ENCODE results near the gene BCL2L2.

GRCh38 chr14:22566615-22567234 is 22.3 kb downstream of the DAD1 start:
- RRBS = no CpG with 5 or more reads among the region's 3 CpGs

DNA sequence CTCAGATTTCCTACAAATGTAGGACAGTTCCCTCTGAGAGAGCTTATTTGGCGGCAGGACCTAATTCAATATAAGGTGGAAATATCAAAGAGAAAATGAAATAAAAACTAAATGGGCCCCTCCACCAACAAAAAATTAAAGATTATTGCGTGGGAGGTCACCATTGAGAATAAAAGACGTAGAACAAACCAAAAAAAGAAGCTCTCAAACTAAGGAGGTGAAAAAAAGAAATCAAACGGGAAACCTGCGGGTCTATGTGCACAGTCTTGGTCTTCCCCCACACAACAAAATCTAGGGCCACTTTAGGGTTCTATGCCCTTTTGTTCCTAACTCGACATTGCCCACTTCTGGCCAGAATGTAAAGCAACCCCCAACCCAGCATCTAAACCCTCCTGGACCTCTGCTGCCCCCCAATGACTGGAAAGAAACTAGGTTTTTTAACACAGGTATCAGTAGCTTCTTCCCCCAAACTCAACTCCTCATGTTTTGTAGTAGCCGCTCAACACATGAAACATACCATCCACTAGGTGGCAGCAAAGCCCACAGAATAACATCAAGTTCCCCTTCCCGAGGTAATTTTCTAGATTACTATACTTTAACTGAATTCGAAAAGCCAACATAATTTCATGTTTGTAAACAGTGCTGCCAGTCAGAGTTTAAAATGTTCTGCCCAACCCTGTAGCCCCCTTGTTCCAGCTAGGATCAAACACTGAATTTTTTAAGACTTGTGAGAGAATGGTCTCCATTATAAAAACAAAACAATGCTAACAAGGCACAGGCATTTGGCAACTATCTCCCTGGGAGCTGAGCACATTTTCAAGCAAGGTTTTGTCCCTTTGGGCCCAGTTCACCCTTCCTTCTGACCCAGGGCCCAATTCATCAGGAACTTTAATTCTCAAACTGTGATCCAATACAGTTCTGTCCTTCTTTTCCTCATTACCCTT is 18.7 kb downstream of the DAD1 start:
- RRBS = no CpG with 5 or more reads among the region's 9 CpGs

DNA sequence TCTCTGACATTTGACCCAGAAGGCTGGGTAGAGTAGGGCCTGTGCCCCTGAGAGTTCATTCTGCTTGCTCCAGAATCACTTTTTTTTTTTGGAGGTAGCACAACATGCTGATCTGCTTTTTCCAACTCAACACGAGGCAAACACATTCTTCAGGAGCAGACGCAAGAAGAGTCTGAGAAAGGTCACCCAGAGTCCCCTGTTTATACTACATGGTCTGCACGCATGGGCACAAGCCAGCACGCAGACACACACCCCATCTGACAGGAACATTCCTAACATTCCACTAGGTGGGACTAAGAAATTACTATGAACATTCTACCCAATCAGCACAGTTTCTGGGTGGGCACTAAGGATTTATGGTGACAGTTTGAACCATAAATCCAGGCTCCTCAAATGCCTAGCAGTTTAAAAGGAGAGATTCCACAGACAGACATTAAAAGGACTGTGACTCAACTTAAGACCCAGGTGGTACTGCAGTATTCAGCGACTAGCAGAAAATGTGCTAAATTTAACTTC is 16.1 kb downstream of the ABHD4 start:
- RRBS = no CpG with 5 or more reads among the region's 5 CpGs

GRCh38 chr14:22796068-22796506 is 19.1 kb downstream of the SLC7A7 start:
- RRBS = no CpG with 5 or more reads among the region's 4 CpGs

DNA sequence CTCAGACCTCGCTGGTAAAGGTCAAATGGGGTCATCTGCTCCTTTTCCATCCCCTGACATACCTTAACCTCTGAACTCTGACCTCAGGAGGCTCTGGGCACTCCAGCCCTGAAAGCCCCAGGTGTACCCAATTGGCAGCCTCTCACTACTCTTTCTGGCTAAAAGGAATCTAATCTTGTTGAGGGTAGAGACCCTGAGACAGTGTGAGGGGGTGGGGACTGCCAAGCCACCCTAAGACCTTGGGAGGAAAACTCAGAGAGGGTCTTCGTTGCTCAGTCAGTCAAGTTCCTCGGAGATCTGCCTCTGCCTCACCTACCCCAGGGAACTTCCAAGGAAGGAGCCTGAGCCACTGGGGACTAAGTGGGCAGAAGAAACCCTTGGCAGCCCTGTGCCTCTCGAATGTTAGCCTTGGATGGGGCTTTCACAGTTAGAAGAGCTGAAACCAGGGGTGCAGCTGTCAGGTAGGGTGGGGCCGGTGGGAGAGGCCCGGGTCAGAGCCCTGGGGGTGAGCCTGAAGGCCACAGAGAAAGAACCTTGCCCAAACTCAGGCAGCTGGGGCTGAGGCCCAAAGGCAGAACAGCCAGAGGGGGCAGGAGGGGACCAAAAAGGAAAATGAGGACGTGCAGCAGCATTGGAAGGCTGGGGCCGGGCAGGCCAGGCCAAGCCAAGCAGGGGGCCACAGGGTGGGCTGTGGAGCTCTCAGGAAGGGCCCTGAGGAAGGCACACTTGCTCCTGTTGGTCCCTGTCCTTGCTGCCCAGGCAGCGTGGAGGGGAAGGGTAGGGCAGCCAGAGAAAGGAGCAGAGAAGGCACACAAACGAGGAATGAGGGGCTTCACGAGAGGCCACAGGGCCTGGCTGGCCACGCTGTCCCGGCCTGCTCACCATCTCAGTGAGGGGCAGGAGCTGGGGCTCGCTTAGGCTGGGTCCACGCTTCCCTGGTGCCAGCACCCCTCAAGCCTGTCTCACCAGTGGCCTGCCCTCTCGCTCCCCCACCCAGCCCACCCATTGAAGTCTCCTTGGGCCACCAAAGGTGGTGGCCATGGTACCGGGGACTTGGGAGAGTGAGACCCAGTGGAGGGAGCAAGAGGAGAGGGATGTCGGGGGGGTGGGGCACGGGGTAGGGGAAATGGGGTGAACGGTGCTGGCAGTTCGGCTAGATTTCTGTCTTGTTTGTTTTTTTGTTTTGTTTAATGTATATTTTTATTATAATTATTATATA is 10.4 kb downstream of the MMP14 start:
- RRBS = no CpG with 5 or more reads among the region's 21 CpGs

DNA sequence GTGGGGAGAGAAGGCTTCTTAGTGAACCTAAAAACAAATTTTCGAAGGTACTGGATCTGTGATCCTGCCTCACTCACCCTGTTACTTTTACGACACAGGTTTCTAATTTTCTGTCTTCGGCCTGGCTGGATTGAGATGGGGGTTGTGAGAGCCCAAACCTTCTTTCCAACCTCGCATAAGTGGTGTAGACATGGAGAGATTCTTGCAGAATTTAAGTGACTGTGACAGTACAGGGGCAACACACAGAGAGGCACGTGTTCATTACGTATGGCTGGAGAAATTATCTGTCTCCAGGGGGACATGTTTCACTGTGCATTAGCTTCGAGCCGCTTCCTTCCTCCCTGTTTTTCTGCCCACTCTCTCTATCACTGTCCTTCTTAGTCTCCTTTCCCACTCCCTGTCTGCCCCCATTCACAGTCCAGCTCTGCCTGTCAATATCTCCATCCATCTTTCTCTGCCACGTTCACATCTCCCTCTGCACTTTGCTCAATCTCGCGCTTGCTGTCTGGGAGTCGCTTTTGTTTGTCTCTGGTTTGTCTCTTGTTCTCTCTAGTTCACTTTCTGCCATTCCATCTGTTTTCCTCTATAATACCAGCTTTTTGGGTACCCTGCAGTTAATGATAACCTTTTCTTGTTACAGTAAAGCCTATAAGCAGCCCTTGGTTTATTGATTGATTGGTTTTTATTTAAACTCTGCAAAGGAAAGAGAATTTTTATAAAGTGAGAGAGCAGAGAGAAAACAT is 11.5 kb upstream of the C14orf93 start:
- RRBS = no CpG with 5 or more reads among the region's 12 CpGs

- RRBS = no CpG with 5 or more reads among the region's 19 CpGs
Observed at GRCh38 chr14:23067068-23068040, 10.0 kb upstream of the CDH24 start.

DNA sequence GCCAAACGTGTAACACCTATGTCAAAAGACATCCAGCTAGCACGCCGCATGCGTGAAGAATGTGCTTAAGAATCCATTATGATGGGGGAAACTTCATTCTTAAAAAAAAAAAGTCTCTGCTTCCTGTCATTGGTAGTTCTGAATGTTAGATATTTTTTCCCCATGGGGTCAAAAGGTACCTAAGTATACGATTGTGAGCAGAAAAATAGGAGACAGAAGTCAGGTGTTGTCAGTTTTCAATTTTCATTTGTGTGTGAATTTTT is 7.3 kb downstream of the PPP1R3E start:
- RRBS = no CpG with 5 or more reads among the region's 5 CpGs

- RRBS = no CpG with 5 or more reads among the region's 2 CpGs
Observed at GRCh38 chr14:23299222-23299623, 3.4 kb downstream of the PPP1R3E start.

DNA sequence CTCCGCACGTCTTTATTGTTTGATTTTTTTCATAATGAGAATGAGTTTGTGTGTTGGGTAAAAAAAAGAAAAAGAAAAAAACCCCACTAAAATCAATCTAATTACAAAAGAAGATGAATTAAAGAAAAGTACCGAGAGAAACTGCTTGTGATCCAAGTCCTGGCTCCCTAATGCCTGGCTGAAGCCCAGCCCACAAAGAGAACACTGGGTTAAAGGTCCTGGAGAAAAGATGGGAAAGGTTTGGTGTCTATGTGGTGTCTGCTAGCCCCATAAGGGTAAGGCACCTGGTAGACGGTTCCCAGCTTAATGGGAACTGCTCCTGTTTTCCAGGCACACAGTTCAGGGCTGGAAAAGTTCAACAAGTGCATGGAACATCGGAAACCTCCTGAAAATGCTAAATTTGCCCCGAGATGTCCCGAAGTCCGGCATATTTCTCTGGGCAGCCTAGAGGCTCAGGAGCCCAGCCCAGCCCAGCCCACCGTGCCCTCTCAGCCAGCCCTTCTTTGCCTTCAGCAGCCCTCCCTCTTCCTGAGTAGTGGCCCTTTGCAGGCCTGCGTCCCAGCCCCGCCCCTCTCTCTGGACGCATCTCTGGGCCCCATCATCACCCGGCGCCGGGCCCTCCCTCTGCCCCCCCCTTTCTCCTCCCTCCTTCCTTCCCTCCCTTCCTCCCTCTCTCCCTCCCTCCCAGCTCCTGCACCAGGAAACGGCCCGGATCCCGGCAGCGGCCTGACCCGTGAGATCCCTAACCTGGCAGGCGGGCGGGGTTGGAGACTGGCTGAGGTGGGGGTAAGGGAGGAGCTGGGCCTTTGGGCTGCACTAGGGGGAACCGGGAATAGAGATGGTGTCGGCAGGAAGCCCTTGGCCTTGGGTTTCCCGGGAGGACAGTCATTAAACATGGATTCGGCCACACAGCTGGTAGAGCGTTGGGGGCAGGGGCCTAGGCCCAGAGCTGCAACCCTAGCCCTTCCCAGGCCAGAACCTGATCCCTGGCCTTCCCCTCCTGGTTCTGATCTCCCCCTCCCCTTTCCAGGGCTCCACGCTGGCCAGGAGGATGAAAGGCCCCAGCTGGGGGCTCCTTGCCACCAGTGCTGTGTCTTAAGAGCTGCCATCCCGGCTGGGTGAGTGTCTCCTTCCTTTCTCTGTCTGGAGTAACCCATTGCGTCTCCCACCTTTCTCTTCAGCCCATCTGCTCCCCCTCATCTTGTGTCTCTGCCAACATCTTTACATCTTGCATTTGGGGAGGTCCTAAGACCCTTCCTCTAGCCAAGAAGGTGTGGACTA is at the start of gene BCL2L2:
BCL2L2 (plus strand) TSS at position 672 of the 1,281 bp plus-strand sequence.
- RRBS = 4% methylated on average over 4 of the region's 30 CpGs

DNA sequence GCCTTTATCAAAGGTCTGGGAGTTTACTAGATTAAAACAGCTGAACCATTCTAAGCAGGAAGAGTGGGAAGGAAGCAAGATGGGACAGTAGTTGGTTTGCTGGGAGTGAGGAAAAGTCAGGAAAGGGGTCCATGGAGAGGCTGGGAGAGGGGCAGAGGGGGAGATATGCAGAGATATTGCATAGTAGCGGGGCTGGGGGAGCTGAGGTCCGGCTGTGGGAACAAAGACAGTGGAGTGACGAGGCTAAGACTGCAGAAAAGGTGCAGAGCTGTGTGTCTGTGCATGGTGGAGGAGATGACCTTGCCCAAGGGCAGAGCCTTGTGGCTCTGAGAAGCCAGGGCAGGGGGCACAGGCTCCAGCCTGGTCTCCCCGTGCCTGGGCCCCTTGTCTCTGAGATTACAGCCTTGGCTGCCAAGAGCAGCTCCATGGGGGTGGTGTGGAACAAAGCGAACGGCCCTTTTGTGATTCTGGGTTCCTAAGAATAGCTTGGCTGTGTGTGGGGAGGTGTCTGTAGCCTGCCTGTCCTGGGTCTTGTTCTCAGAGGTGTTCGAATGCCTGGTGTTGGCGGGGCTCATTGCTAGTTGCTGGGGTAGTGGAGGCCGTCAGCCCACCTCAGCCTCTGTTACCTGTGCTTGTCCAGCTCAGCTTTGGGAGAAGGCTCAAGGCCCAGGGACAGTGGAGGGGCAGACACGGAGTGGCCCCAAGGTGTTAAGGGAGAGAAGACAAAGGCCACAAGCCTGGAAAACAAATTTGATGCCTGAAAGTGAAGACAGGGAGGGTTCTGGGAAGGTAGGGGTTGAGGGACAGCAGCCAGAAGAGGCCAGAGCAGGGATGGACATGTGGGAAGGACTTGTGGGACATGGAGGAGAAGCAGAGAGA is 7.2 kb upstream of the MYH7 start:
- RRBS = no CpG with 5 or more reads among the region's 10 CpGs

- RRBS = no CpG with 5 or more reads among the region's 5 CpGs
Observed at GRCh38 chr14:23612677-23613032, 23.5 kb upstream of the DHRS2 start.

DNA sequence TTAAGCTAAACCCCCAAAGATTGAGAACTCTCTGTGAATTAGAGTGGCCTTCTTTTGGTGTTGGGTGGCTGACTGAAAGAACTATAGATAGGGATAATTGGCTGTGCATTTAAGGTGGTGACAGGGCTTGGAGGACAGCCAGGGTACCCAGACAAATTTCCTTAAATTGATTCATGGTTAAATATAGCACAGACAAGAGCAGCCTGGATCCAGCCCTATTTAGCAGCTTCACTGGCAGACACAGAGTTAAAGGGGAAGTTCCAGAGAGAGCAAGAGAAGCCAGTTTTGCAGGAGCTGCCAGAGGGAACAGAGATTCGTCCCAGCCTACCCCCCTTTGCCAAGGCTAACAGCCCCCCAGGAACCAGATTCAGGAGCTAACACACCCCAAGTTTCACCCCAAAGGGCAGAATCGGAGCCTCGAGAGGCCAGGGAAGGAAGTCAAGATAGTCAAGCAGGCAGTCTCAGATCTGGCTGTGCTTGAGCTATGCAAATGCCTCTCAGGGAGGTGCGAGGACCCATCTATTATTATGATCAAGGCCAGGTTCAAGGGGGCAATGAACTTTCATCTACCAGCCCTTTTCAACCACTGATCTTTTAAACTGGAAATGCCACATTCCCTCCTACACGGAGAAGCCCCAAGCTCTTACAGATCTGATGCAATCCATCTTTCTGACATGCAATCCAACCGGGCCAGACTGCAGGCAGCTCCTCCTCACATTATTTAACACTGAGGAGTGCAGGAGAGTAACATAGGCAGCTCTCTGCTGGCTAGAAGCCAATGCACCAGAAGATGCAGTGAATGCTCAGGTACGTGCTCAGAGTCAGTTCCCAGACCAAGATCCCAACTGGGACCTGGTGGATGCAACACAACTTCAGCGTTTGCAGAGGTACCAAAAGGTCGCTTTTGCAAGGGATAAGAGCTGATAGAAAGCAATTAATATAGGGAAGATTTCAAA is 58.2 kb downstream of the DHRS2 start:
- RRBS = no CpG with 5 or more reads among the region's 9 CpGs

GRCh38 chr14:23989109-23989530 is 391 bp downstream of the DHRS4L2 start:
- RRBS = no CpG with 5 or more reads among the region's 8 CpGs

DNA sequence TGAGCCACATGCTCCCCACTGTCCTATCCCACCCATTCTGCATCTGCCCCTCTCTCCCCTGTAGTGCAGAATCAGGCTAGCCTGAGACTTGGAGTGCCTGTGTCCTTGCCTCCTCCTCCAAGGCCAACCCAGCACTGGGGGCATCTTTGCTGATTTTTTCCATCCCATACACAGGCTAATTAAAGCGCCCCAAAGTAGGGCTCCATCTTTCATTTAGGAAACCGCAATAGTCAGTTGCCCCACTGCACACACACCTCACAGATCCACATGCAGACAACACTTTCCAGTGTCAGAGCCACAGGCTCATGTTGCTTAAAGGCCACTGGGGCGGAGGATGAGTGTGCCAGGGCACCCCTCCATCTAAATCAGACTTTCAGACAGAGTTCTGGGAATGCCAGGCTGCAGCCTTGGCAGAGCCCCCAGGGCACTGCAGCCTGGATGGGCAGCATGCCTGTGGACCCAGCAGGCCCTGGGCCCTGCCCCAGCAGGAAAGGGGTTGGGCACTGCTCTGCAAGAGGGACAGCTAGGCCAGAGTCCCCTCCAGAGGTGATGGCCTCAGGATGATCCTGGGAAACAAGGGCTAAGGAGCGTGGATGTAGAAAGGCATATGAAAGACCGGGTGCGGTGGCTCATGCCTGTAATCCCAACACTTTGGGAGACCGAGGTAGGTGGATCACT is 3.7 kb upstream of the CPNE6 start:
- RRBS = no CpG with 5 or more reads among the region's 7 CpGs

- RRBS = no CpG with 5 or more reads among the region's 10 CpGs
Observed at GRCh38 chr14:24113297-24113641, 1.3 kb upstream of the DCAF11 start.

DNA sequence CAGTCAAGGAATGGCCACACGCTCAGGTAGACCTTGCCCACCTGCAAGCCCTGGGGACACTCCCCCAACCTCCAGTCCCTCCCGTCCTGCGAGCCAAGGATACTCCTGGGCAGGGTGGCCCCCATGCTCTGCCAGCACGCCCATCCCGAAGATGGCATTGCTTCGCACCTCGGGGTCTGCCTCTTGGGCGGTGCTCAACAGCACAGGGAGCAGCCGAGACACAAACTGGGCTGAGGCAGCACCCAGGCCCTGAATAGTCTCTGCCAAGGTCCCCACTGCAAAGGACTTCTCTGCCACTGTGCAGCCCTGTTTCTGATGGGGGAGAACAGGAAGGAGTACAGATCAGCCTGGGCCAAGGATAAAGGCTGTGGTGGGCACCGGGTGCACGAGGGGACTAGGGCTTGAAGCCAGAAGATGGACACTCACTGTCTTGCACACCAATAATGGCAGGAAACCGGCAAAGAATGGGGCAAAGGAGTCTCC is 6.7 kb downstream of the IPO4 start:
- RRBS = 91% methylated on average over 3 of the region's 12 CpGs

DNA sequence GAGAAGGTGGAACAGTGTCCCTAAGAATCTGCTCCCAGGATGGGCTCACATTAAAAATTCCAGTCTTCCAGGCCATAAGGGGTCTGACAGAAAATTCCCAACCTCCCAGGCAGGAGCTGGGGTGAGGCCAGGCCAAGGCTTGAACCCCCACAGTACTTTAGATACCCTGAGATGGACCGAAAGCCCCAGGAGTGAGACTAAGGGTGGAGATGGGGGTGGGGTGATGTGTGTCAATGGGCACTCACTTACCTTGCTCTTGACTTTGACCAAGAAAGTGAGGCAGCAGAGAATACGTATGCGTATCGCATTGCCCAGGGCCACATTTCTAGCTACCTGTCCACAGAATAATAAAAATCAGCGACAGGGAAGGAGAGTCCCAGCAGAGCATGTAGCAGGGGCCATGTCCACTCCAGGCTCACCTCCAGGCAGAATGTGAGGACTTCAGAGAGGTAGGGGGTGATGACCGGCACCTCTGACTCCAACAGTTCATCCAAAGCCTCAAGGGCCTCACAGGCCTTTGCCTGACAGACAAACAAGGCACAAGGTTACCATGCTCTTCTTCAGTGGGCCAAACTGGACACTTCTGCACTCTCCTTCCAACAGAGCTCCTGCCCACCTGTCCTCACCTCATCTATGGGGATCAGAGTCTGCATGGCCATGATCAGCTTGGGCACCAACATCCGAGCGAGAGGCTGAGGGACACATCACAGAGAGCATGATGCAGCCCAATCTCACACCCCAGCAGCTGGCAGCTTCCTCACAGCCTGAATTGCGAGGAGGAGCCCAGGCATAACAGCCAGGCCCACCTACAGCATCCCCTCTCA is 1.9 kb downstream of the IPO4 start:
- RRBS = no CpG with 5 or more reads among the region's 9 CpGs

All from GM19239 (cell line).